A673 (cell line): ENCODE measurements around the genes EED and TRIM64.

GRCh38 chr11:85809676-85810453, 1.1 kb downstream of the SYTL2 start:
- PRO-cap: no peak

GRCh38 chr11:85965212-85965680, 103.6 kb downstream of the PICALM start:
- PRO-cap: no peak

GRCh38 chr11:86022911-86023671, 45.8 kb downstream of the PICALM start:
- PRO-cap: no peak

- PRO-cap: no peak
Observed at GRCh38 chr11:86045908-86046454, 22.9 kb downstream of the PICALM start.

GRCh38 chr11:86058649-86059513, 10.0 kb downstream of the PICALM start:
- PRO-cap: no peak

- PRO-cap: no peak
Observed at GRCh38 chr11:86182819-86183624, 61.5 kb upstream of the EED start.

DNA sequence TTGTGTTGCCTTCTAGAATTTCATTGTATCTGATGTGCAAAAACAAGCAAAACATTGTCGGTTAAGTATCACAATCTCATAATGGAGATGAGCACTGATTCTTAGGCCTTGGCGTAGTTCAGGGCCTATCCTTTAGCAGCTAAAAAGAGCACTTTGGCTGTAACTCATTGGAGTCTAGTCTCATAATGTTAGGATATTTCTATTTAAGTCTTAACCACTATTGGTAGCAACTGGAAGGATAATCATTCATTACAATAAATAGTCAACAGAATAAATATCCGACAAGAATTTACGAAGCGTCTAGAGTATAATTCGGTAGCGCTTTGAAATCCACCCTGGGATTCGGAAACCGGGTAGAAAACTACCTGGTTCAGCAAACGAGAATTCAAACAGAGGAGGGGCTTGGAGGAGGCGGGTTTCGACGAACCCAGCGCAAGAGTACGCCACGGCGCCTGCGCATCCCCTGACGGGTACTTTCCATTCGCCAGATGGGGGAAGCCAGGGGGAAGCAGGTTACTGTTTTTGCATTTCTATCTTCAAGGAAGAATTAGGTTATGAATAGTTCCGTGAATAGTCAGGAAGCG, 396 bp upstream of the EED start:
- PRO-cap: bidirectional peak, plus-strand start at position 487 of the sequence, minus-strand start at position 363 of the sequence

DNA sequence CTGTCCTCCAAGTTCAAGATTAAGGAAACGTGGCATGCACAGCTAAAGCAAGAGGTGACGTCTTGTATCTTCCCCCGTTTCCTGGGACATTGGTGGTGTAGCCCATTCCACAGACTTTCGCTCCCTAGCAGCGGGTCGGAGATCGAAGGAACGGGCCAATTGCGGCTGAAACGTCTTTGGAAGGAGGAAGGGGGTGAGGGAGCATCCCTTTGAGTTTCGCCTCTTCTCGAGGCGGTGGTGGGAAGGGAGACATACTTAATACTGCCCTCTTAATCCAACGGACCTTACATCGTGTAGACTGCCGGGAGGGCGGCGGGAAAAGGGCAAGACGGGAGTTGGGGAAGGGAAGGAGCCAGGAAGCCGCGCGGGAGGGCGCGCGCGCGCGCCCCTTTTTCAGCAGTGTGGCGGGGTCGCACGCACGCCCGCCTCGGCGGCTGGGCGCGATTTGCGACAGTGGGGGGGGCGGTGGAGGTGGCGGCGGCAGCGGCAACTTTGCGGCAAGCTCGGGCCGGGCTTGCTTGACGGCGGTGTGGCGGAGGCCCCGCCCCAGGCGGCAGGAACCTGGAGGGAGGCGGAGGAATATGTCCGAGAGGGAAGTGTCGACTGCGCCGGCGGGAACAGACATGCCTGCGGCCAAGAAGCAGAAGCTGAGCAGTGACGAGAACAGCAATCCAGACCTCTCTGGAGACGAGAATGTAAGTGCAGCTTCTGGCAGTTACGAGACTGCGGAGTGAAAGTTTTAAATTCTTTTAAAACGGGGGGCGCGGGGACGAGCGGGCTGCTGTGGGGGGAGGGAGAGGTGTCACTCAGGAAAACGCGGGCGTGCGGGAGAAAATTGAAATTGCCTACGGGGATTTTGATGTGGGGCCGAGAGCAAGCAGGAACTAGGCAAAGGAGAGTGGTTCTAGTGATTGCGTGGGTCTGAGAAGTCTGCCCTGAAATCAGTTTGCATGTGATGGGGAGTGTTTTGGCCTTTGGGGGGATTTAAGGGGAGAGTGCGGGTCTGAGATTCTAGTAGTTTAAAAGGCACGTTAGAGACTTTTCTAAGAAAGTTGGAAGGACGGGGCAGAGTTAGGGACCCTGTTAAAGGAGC, at the start of gene EED:
TSS of gene EED (plus strand) at position 105 of the 1,093 bp plus-strand sequence.
- PRO-cap: bidirectional peak, plus-strand start at position 158 of the sequence, minus-strand start at position 91 of the sequence; bidirectional peak, plus-strand start at position 588 of the sequence, minus-strand start at position 403 of the sequence; bidirectional peak, plus-strand start at position 853 of the sequence, minus-strand start at position 807 of the sequence

- PRO-cap: no peak
Observed at GRCh38 chr11:86456490-86456802, 81.8 kb downstream of the CCDC81 start.

- PRO-cap: no peak
Observed at GRCh38 chr11:86464001-86464414, 89.3 kb downstream of the CCDC81 start.

DNA sequence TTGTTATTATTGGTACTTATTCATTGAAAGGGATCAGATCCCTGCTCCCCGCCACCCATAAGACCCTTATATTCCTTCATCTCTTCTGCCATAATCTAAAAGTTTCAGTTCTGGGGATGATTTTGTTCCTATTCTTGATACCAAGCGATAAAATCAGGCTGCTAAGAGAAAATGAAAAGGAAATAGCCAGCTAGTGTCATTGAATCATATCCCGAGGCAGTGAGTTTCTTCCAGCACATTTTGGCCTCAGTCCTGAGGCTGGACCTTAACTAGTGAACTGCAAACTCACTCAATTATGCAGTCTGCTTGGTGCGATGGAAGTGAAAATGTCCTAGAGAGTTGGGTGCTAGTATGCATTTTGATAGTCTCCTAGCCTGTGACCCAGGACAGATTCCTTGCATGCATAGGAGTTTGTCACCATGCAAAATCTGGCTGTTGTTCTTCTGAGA, 102.8 kb downstream of the CCDC81 start:
- PRO-cap: no peak

- PRO-cap: no peak
Observed at GRCh38 chr11:86511062-86511681, 136.5 kb downstream of the CCDC81 start.

- PRO-cap: no peak
Observed at GRCh38 chr11:86567323-86567732, 192.6 kb downstream of the CCDC81 start.

DNA sequence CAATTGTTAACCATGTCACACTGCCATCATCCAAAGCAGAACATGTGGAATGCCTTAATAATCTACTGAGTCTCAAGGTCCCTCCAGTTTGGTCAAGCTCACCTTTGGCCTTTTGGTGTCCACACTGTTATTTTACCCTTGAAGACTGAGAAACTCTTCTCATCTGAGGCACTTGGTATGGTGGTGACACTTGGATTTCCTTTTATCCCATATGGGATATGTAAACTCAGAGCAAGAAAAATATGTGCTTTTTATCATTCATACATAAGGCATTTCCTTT, 64.8 kb upstream of the PRSS23 start:
- PRO-cap: no peak

GRCh38 chr11:86941916-86942802, 13.0 kb downstream of the FZD4 start:
- PRO-cap: bidirectional peak, plus-strand start at chr11:86942075, minus-strand start at chr11:86941818; bidirectional peak, plus-strand start at chr11:86942166, minus-strand start at chr11:86942145; bidirectional peak, plus-strand start at chr11:86942547, minus-strand start at chr11:86942370

DNA sequence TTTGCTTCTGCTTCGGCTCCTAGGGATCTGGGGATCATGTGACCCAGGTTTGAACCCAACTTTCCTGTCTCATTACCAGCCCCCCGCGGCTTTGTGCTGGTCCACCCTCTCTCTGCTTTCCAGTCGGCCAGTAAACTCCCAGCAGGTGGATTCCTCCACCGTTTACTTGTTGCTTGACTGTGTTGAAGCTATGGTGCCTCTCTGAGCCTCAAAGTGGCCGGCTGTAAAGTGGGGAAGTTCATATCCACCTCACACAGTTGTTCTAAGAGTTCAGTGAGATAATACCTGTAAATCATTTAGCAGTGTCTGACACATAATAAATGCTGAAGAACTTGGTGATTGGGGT, 1.2 kb upstream of the FZD4 start:
- PRO-cap: no peak

DNA sequence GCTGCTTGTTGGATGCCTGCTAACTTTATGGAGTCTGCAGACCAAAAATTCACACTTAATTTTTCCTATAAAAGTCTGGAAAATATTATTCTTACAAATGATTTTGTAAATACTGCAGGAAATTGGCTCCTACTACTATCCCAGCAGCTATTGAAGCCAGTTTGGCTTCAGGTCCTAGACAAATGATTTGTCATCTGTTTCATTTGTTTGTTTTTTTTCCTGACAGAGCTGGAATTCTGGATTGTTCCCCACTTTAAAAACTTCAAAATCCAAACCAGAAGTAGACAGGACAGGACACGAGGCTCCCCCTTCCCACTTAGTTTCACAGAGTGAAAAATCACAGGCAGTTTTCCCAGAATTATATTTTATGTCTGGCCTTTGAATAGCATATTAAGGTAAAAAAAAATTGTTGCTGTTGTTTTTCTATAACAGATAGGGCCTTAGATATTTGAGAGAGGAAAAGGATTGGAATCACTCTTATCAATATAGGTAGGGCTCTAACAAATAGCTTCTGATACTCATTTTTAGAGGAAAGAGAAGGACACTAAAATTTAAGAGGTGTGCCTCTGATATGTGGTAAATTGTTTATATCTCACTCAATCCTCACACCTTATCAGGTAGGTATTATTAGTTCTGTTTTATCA, 292.7 kb downstream of the TMEM135 start:
- PRO-cap: no peak

GRCh38 chr11:87368813-87369363, 331.2 kb downstream of the TMEM135 start:
- PRO-cap: no peak

DNA sequence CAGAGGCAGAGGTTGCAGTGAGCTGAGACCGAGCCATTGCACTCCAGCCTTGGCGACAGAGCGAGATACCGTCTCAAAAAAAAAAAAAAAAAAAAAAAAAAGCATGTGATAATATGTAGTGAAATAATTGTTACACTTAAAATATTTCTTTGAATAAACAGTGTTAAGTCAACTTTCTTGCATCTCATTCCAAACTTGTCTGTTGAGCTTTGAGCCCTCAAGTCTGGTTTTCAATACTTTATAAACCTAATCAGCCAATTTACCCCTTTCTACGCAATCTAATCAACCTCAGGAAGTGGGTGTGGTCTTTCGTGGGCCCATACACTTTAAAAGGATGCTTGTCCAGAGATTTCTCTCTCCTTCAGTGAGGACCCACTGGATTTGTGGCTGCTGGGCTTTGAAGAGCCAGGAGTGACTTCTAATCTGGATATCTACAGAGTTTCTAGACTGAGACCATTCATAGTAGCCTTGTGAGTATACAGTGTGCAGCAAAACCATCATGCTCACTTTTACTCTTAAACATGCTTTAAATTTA, at the start of gene TRIM64:
TSS of gene TRIM64 (plus strand) at position 355 of the 535 bp plus-strand sequence.
- PRO-cap: no peak

GRCh38 chr11:90208960-90209618, 13.8 kb downstream of the CHORDC1 start:
- PRO-cap: no peak